Epidermal melanocyte (primary cell): ENCODE measurements around the gene HJV.

GRCh38 chr1:145988538-145989101, 7.8 kb downstream of the TXNIP start:
- RRBS, result no CpG with 5 or more reads among the region's 5 CpGs

GRCh38 chr1:145992448-145993189, 3.8 kb downstream of the TXNIP start:
- RRBS, result no CpG with 5 or more reads among the region's 1 CpG

- RRBS, result no CpG with 5 or more reads among the region's 9 CpGs
Measured at GRCh38 chr1:146009956-146010749, 11.4 kb downstream of the HJV start.

- RRBS, result no CpG with 5 or more reads among the region's 4 CpGs
Measured at GRCh38 chr1:146021576-146022228, at the start of gene HJV. Gene HJV (minus strand): TSS chr1:146021735.

DNA sequence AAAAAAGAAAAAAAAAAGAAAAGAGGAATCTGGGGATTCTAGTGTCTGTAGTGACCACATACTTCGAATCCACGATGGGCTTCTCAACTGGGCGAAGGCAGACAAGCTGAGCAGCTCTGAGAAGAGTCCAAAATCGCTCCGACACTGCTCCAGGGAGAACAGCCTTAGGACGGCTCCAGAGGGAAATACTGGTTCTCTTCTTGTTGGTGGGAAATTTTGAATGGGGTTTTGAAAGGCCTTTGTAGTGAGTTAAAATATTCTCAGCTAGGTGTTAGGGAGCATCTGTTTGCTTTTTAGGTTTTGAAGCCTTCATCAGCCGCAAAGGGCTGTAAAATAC, 18.3 kb upstream of the HJV start:
- RRBS, result no CpG with 5 or more reads among the region's 7 CpGs

GRCh38 chr1:146369859-146370331, 25.3 kb upstream of the PPIAL4H start:
- RRBS, result no CpG with 5 or more reads among the region's 30 CpGs

- RRBS, result no CpG with 5 or more reads among the region's 27 CpGs
Measured at GRCh38 chr1:146443841-146444347, 99.3 kb upstream of the PPIAL4H start.

- RRBS, result no CpG with 5 or more reads among the region's 38 CpGs
Measured at GRCh38 chr1:146472263-146472905, 127.8 kb upstream of the PPIAL4H start.

DNA sequence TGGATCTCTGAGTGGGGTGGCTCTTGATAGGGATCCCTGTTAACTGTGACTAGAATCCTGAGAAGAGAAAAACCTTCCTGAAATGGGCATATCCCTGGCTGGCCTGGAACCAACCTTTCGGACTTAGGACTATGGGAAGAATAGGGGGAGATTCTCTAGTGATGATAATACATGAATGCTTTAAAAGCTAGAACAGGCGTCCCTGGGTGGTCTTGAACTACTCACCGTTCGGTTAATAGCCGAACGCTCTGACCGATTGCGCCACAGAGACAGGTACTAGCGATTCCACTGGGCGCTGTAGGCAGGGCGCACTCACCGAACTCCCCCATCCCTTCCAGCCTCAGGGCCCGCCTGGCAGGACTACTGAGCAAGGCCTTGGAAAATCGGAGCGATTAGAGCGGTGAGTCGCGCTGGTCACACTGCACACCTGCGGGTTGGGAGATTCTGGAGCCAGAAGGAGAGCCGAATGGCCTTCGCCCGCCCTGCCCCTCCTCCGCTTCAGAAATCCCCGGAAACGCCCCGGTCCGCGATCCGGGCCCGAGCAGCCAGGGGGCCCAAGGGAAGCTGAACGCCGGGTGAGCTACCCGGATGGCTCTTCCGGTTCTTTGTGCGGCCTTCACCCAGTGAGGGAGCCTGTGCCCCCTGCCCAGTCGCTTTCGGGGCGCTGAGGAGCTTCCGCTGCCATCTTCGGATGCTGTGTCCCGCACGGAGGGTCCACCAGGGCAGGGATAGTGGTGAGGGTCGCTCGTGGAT, 142.0 kb upstream of the PPIAL4H start:
- RRBS, result no CpG with 5 or more reads among the region's 44 CpGs

GRCh38 chr1:147238917-147239636, 3.4 kb upstream of the CHD1L start:
- RRBS, result no CpG with 5 or more reads among the region's 11 CpGs

DNA sequence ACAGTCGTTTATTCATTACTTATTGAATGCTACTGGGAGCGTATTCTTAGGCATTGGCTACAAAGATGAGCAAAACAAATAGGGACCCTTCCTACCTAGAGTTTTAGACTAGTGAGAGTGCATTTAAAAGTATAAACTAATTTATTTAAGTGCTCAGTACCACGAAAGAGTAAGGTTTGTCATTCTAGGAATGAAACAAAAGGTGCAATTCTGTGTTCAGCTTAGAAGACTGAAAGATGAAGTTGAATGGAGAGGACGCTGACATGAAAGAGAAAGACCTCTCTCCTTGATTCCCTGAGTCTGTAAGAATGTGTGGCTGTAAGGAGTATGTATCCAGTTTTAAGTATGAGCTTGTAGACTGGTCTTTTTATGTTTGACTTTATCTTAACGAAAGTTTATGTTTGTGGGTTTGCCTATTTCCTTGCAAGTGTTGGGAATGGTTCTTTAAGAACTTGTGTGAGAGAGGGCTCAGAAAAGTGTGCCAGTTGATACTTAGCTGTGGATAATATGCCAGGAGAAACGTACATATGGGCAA, 1.3 kb downstream of the CHD1L start:
- RRBS, result no CpG with 5 or more reads among the region's 6 CpGs

DNA sequence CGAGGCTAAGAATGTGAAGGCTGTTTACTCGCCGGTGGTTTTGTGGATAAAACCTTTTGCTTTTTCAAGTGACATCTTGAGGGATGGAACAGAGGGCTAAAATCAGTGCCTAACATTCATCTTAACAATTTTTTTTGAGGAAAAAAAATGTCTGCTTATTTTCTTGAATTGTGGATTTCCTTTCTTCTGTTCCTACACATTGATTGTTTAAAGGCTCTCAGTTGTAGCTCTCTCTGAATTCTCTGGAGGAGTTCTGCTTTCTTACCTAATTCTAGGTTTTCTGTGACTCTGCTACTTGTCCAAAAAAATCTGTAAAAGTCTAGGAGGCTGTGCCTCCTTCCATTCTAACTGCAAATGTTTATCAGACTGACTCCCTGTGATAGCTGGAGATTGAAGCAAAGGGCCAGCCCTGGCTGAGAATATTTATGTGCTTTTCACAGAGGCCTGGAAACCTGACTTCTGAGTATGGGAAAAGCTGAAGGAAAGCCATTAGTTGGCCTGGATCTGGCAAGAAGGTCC, 1.8 kb downstream of the BCL9 start:
- RRBS, result no CpG with 5 or more reads among the region's 3 CpGs

DNA sequence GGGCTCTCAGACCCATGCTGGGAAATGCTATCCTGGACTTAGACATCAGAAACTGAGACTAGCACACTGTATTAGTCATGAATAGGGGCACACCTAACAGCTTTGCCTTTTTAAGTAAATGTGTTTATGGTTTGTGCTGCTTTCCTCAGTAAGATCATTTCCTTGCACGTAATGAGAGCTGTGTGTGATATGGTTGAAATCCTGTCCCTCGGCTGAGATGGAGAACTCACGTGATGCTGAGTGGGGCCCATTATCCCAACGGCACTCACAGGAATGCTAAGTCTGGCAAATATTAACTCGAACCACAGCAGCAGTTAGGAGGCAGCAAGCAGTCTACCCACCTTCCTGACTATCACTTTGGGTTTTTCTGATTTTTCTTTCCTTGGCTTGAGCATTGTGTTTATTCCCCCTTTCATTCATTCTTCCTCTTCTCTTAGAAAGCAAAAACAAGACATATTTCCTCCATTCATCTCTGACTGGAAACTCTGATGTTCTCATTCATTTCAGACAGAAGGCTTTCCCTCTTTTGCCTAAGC, 38.3 kb downstream of the BCL9 start:
- RRBS, result no CpG with 5 or more reads among the region's 5 CpGs

- RRBS, result 5% methylated on average over 18 of the region's 33 CpGs
Measured at GRCh38 chr1:147599337-147599761, 58.0 kb downstream of the BCL9 start.

DNA sequence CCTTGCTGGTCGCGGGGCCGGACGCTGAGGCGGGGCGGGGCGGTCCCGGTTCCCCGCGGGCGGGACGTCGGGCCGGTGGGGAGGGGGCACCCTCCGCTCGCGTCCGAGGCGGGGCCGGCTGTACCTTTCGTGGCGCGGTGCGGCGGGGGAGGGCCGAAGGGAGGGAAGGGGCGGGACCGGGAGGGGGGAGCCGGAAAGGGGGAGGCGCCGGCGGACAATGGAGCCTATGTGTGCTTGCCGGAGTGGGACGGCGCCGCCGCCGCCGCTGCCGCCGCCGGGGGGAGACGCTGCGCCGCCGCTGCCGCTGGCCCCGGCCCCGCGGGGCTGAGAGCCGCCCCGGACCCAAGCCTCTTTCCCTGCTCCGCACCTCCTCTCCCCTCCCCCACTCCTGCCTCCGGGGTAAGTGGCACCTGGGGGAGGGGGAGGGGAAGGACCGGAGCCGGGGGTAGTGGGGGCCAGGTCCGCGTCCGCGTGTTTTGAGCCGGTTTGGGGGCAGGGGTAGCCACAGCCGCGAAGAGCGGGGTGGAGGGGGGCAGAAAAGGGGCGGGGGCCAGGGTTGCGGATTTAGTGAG, 58.7 kb downstream of the BCL9 start:
- RRBS, result 4% methylated on average over 37 of the region's 66 CpGs

GRCh38 chr1:147669284-147670343, 710 bp downstream of the ACP6 start:
- RRBS, result 3% methylated on average over 20 of the region's 56 CpGs

- RRBS, result 93% methylated on average over 2 of the region's 7 CpGs
Measured at GRCh38 chr1:147717649-147718289, 42.6 kb downstream of the GJA5 start.

DNA sequence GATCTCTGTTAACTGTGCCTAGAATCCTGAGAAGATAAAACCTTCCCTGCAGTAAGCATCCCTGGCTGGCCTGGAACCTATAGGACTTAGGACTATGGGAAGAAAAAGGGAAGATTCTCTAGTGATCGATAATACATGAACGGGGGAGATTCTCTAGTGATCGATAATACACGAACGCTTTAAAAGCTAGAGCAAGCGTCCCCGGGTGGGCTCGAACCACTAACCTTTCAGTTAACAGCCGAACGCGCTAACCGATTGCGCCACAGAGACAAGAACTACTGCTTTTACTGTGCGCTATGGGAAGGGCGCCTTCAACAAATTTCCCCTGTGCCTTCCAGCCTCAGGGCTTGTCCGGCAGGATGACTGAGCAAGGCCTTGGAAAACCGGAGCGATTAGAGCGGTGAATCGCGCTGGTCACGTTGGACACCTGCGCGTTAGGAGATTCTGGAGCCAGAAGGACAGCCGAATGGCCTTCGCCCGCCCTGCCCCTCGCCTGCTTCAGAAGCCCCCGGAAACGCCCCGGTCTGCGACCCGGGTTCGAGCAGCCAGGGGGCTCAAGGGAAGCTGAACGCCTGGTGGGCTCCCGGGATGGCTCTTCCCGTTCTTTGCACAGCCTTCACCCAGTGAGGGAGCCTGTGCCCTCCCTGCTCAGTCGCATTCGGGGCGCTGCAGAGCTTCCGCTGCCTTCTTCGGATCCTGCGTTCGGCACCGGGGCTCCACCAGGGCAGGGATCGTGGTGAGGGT, 103.6 kb downstream of the NBPF11 start:
- RRBS, result no CpG with 5 or more reads among the region's 46 CpGs

DNA sequence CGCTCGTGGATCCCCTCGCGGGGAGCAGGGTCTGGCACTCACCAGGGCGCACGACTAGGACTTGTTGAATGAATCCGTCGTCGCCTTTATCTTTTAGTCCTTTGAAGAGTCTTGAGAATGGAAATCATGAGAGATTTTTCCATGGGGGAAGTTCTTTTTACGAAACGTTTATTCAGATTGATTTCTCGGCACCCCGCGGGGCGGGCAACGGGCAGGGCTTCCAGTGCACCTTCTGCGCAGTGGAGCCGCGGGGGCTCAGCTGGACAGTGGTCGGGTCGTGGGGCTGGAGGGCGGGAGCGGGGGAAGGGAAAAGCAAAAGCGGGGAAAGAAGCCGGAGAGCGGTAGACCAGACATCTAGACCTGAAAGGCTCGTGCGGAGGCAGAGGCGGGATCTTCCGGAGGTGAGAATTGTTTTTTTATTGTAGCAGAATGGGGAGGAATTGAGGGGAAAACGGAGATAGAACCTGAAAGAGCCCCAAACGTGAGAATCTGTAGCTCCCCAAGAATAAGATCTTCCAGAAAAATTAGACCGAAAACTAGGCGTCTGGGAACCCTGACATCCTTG, 102.9 kb downstream of the NBPF11 start:
- RRBS, result no CpG with 5 or more reads among the region's 34 CpGs

- RRBS, result no CpG with 5 or more reads among the region's 6 CpGs
Measured at GRCh38 chr1:148308878-148309077, 156.7 kb upstream of the NBPF11 start.